BJ (cell line): Measurements from ENCODE around the genes XRCC6 and POLDIP3.

GRCh38 chr22:41511504-41512093 lies 32.7 kb downstream of the POLR3H start:
- CAGE, long polyA plus RNA, result no peak
- RRBS, result no CpG with 5 or more reads among the region's 3 CpGs

GRCh38 chr22:41621124-41622209 lies at the start of gene XRCC6:
Gene XRCC6 (plus strand): TSS chr22:41621295.
- CAGE, long polyA plus RNA, result start-site peak on the plus strand at chr22:41621268-41621339, 12,519 and 7,975 reads in 2 replicates
- RRBS, result no CpG with 5 or more reads among the region's 77 CpGs

DNA sequence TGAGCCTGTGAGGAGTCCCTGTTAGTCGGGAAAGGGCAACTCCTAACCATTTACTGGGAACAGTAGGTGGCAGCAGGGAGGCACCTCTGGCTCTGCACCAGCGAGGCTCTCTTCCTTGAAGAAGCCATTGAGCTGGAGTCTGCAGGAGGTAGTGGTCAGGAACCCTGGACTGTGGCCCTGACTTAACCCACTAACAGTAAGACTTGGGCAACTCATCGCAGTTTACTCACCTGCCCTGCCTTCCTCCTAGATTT lies 47.3 kb downstream of the MEI1 start:
- CAGE, long polyA plus RNA, result no peak
- RRBS, result no CpG with 5 or more reads among the region's 3 CpGs

DNA sequence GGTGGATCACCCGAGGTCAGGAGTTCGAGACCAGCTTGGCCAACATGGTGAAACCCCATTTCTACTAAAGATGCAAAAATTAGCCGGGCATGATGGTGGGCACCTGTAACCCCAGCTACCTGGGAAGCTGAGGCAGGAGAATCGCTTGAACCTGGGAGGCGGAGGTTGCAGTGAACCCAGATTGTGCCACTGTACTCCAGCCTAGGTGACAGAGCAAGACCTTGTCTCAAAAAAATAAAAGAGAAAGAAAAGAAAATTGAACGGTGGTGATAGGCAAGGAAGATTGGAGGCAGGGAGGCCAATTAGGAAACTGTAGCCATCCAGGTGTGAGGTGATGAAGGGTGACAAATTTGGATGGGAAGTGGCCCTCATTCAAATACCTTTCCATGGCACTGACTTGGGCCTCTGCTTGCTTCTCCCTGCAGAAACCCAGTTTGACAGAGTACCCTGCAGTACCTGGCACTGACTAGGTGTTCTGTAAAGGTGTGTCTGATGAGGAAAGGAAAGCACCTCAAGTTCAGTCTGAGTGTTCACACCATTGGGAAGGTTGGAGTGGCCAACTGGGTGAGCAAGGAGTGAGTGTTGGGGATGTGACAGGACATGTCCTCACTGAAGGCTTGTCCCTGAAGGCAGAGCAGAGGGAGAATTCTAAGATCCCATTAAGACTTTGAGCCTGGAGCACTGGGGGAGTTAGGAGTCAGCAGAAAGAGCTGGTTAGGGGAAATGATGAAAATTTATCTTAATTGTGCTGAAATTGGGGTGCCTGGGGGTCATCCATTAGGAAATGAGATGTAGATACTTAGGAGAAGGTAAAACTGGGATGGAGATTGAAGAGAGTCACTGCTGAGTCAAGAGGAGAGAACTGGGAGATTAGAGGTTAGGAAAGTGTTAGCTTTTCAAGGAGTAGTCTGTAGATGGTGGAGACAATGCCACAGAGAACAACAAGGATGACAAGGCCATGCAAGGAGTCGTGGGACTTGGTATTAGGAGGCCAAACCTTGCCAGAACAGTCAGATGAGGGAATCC lies 5.9 kb downstream of the SREBF2 start:
- CAGE, long polyA plus RNA, result no peak
- RRBS, result no CpG with 5 or more reads among the region's 7 CpGs

DNA sequence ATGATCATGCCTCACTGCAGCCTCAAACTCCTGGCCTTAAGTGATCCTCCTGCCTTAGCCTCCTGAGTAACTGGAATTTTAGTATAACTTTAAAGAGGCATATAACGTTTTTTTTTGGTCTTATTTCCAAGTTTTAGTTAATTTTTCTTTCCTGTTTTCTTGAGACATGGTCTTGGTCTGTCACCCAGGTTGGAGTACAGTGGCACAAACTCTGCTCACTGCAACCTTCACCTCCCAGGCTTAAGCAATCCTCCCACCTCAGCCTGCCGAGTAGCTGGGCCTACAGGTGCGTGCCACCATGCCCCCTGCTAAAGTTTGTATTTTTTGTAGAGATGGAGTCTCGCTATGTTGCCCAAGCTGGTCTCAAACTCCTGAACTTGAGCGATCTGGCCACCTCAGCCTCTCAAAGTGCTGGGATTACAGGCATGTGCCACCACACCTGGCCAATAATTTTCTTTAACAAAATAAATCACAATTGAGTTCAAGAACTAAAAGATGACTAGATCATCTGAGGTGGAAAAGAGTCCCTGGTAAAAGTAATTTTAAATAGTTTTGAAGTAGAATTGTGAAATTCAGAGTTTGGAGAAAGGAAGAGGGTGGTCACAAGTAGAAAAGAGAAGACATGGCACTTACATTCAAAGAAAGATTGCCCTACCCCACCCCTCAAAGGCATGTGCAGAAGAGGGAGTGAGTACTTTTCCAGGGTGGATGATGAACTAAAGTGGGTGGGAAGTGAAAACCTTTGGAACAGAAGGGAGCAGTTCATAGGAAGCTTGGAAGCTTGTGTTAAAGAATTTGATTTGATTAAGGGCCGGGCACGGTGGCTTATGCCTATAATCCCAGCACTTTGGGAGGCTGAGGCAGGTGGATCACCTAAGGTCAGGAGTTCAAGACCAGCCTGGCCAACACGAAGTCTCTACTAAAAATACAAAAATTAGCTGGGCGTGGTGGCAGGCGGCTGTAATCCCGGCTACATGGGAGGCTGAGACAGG lies 23.4 kb downstream of the SREBF2 start:
- CAGE, long polyA plus RNA, result no peak
- RRBS, result no CpG with 5 or more reads among the region's 11 CpGs

DNA sequence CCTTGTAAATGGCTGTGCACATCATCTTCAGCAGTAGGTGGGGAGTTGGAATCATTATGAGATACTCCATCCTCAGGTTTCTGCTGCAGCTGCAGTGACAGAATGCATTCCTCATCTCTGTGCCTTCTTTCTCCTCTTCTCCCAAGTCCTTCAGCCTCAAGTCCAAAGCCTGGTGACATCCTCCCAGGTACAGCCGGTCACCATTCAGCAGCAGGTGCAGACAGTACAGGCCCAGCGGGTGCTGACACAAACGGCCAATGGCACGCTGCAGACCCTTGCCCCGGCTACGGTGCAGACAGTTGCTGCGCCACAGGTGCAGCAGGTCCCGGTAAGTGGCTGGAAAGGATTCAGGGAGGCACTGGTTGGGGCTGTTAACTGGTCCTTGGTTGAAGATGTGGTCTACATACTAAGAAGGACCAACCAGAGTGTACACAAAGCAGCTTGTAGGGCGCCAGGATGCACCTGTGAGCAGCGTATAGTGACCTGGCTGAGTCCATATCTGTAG lies 35.6 kb downstream of the SREBF2 start:
- CAGE, long polyA plus RNA, result no peak
- RRBS, result 98% methylated on average over 7 of the region's 10 CpGs

- CAGE, long polyA plus RNA, result no peak
- RRBS, result no CpG with 5 or more reads among the region's 8 CpGs
These were observed 37.8 kb downstream of the SHISA8 start for GRCh38 chr22:41876870-41877603.

DNA sequence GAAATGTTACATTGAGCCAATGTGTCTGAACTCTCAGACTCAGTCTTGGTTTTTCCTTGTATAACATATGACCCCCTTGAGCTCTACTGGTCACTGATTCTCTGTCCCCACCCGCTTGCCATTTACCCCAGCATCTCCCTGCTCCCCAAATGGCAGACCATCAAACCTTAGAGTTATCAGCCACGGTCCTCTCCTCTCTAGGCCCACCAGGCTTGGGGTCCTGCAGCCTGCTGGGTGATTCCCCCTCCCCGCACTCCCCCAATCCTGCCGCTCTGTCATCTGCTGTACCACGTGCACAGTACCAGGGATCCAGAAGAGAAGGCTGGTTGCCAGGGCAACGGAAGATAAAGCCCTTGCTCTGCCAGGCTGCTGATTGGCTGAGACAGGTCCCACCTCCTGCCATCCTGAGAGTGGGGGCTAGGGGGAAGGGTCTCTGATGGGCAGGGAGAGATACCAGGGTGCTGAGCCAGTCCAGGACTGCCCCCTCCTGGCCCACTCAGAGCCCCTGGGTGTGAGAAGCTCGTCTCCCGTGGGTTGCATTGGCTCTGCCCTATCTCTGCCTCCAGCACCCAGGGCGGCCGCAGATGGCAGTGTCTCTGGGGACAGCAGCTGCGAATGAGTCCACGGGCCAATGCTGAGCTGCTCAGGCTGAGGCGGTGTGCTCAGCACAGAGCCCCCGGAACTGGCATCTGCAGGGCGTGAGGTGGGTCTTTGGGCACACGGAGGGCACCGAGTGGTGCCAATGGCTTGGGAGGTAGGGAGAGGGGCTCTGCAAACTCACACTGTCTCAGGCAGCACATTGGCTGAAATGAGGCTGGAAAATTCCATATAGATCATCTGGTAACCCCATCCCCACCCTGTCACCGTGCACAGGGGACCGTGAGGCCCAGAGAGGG lies 5.0 kb upstream of the CENPM start:
- CAGE, long polyA plus RNA, result no peak
- RRBS, result no CpG with 5 or more reads among the region's 19 CpGs

GRCh38 chr22:42129270-42129762 lies 1.3 kb downstream of the CYP2D6 start:
- CAGE, long polyA plus RNA, result no peak
- RRBS, result no CpG with 5 or more reads among the region's 30 CpGs

DNA sequence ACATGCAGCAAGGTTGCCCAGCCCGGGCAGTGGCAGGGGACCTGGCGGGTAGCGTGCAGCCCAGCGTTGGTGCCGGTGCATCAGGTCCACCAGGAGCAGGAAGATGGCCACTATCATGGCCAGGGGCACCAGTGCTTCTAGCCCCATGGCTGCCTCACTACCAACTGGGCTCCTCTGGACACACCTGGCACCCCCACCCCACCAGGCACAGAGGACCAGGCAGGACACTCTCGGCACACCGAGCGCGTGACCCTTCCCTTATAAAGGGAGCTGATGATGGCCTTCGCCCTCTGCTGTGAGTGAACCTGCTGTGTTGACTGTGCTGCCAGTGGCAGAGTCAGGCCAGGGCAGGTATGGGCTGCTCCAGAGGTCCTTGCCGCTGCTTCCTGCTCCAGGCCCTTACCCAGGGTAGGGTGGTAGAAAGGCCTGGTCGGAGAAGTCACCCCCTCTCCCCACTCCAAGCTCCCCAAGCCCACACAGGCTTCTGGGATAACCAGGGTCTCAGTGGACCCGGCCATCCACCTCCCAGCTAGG lies 13.8 kb upstream of the CYP2D6 start:
- CAGE, long polyA plus RNA, result no peak
- RRBS, result no CpG with 5 or more reads among the region's 13 CpGs

GRCh38 chr22:42183342-42183935 lies 52.8 kb upstream of the CYP2D6 start:
- CAGE, long polyA plus RNA, result no peak
- RRBS, result no CpG with 5 or more reads among the region's 11 CpGs

DNA sequence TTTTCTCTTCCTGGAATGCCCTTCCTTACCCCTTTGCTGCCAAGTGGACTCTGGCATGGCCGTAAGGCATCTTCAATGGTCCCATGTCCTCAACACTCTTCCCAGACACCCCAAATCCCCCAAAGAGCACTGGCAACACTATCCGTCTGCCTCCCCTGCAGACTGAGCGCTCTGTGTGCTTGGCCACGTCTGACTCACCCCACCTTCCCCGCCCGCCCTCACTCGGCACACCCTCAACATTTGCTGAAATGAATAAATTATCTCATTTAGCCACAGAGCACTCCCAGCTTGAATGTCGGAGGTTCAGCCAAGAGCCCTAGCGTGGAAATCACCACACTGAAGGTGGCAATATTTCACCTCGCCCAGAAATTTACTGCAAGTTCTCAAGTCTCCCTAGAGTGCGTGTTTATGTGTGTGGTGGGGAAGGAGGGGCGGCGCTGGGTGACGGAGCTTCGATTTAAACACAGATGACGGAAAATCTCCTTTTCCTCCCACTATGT lies 46.6 kb upstream of the TCF20 start:
- CAGE, long polyA plus RNA, result no peak
- RRBS, result no CpG with 5 or more reads among the region's 16 CpGs

DNA sequence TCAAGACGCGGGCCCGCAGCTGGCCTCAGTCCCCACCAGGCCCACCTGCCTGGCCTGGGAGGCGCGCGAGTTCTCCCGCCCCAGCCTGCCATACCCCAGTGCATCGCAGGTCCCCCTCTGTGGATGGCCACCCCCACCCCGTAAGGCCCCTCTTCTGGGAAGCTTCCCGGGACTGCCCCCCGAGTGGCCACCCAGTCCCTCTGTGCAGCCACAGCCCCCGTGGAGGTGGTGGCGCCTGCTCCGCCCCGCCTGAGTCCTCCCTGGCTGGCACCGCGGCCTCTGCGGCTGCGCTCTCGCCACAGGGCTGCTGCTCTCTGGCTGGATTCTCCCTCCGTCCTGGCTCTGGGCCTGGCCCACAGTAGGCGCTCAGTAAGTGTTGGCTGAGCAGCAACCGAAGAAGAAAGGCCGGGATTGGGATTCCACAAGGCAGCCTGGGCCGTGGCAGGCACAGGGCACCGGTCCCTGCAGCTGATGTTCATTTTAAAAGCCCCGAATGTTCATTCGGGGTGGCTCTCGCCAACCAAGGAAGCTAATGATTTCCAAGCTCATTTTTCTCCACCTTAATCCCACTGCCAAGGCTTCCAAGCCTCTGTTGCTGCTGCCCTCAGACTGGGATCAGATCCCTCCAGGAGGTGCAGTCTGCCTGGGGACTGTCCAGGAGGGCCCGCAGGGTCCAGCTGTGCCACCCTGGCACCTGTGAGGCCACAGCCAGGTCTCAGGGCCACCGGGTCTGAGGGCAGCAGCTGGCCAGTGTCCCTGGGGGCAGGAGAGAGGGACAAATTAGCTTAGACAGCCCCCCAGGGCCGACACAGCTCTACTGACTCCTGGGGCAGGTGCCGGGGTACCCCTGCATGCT lies 74.2 kb upstream of the TCF20 start:
- CAGE, long polyA plus RNA, result no peak
- RRBS, result 48% methylated on average over 6 of the region's 33 CpGs

GRCh38 chr22:42357611-42358051 lies 74.6 kb downstream of the NFAM1 start:
- CAGE, long polyA plus RNA, result no peak
- RRBS, result no CpG with 5 or more reads among the region's 8 CpGs

- CAGE, long polyA plus RNA, result no peak
- RRBS, result no CpG with 5 or more reads among the region's 24 CpGs
These were observed 18.0 kb downstream of the SERHL2 start for GRCh38 chr22:42571675-42572275.

DNA sequence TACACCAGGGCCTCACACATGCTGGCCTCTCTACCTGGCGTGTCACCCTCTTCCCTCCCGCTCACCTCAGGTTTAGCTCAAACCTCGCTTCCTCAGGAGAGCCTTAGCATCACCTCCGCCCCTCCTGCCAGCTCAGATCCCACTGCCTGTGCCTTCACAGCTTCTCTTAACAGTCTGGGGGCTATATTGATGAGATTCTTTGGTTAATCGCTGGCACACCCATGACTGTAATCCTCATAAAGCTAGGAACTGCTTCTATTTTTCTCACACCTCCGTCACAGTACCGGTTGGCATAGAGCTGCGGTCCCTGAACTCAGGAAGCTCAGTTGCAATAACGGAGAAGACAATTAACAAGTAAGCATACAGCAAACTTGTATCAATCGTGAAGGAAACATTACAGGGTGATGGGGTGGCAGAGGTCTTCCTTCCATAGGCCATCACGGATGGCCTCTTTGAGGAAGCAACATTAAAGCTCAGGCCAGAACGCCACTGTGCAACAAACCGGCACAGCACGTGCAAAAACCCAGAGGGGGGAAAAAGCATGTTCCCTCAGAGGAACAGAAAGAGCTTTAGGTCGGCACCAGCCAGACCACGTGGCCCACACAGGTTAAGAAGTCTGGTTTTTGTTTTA lies 27.1 kb downstream of the SERHL2 start:
- CAGE, long polyA plus RNA, result no peak
- RRBS, result no CpG with 5 or more reads among the region's 16 CpGs

- CAGE, long polyA plus RNA, result start-site peak on the minus strand at chr22:42614862-42614939, 331 and 214 reads in 2 replicates
- RRBS, result 1% methylated on average over 7 of the region's 39 CpGs
These were observed at the start of gene POLDIP3 for GRCh38 chr22:42614728-42615139. Gene POLDIP3 (minus strand): TSS chr22:42614883.

DNA sequence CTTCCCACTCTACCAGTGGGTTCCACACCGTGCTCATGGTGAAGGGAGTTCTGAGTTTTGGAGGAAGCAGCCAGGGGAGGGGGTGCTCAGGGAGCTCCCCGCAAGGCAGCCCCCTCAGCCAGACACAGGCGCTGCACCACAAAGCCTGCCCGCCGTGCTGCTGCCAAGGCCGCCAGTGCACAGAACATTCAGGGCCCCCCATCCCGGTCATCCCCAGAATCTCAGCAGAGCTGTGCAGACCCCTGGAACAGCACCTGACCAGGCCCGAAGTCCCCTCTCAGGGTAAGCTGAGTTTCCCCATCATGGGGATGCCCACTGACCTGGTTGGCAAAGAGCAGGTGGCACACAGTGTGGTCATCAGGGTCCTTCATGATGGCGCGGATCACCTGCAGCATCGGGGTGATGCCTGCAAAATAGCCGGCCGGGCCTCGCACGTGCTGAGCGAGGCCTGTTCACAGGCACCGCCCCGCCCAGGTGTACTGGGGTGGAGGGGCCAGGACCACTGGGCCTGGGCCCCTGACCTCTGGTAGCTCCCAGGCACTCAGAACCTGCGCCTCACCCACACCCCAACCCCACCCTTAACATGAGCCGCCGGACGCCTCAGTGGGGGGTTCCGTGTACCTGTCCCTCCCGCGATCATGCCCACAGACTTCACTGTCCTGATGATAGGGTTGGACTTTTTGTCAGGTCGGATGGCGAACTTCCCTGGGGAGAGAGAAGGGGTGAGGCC lies 12.5 kb upstream of the POLDIP3 start:
- CAGE, long polyA plus RNA, result no peak
- RRBS, result no CpG with 5 or more reads among the region's 27 CpGs

- CAGE, long polyA plus RNA, result no peak
- RRBS, result no CpG with 5 or more reads among the region's 14 CpGs
These were observed 12.3 kb downstream of the ATP5MGL start for GRCh38 chr22:42627993-42628519.

- CAGE, long polyA plus RNA, result no peak
- RRBS, result no CpG with 5 or more reads among the region's 8 CpGs
These were observed 6.6 kb upstream of the CYB5R3 start for GRCh38 chr22:42655745-42656193.